Measurements from ENCODE around the gene NUFIP2.

- RRBS: no CpG with 5 or more reads among the region's 4 CpGs
Measured at GRCh38 chr17:28403900-28404279, 2.1 kb downstream of the SLC46A1 start.

DNA sequence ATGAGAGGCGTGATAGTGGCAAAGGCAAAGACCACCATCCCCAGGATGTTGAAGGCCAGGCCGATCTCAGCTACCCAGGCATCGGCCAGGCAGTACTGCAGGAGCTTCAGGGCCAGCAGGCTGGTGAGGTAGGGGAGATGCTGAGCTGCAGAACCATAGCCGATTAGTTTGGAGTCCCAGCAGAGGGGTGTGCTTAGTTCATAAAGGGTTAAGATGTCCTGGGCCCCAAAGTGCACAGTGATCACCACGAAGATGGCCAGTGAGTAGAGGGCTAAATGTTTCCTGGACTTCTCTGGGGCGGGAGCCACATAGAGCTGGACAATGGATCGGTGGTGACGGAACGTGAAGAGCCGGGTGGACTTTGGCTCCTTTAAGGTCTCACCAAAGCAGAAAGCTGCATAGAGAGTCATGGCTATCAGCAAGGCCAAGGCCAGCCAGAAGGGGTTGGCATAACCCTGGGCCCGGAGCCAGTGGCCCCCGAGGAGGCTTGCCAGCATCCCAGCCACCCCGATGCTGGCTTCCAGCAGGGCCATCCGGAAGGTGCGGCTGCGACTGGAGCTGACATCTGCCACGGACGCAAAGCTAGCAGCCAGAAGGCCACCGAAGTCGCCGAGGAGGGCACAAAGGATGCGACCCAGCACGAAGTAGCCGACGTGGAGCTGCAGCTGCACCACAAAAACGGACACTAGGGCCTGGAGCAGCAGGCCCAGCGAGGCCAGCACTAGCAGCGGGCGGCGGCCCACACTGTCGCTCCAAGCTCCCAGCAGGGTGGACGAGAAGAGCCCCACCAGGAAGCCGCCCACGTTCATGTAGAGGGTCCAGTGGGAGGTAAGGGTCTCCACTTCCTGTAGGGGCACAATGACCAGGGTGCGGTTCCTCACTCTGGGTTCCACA is 1.1 kb downstream of the SLC46A1 start:
- RRBS: 96% methylated on average over 4 of the region's 35 CpGs

GRCh38 chr17:28507643-28508215 is 1.6 kb downstream of the FOXN1 start:
- RRBS: 74% methylated on average over 15 of the region's 24 CpGs

- RRBS: 100% methylated on average over 2 of the region's 31 CpGs
Measured at GRCh38 chr17:28547242-28548132, 4.9 kb downstream of the UNC119 start.

DNA sequence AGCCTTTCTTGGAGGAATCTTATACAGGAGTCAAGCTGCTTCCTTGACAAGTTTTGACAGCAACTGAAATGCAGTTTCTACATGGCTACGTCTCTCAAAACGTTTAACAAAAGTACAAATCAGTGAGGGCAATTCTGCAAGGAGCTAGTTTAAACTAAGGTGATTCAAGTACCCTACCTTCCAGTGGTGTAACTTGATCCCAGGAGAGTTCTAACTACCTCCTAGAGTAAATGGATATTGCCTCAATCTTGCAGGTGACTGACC is 960 bp downstream of the SPAG5 start:
- RRBS: no CpG with 5 or more reads among the region's 2 CpGs

GRCh38 chr17:28614634-28615494 is 879 bp upstream of the RSKR start:
- RRBS: 20% methylated on average over 1 of the region's 12 CpGs

GRCh38 chr17:28645829-28646654 is 1.1 kb upstream of the BLTP2 start:
- RRBS: no CpG with 5 or more reads among the region's 12 CpGs

DNA sequence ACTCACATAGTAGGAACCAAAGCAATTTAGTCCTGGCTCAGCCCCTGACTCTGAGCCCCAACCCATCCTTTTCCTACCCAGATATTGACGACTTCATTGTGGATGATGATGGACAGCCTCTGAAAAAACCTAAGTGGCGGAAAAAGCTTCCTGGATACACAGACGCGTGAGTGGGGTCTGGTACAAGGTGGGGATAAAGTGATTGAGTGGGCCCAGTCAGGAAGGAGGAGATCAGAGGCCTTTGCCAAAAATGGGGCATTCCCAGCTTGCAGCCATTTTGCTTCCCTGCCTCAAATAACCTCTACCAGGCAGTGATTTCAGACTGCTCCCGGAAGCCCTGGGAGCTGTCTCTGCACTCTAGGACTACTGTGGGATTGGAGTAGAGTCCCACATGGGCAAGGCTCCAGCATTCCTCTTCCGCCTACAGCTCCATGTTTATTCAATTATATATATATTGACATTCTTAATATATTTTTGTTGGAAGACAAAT is 13.4 kb downstream of the SUPT6H start:
- RRBS: no CpG with 5 or more reads among the region's 6 CpGs

- RRBS: no CpG with 5 or more reads among the region's 8 CpGs
Measured at GRCh38 chr17:28698220-28698824, 13.4 kb downstream of the PROCA1 start.

GRCh38 chr17:28744746-28744857 is 791 bp downstream of the TRAF4 start:
- RRBS: 2% methylated on average over 2 of the region's 3 CpGs

GRCh38 chr17:28878566-28879300 is 18.8 kb downstream of the FLOT2 start:
- RRBS: no CpG with 5 or more reads among the region's 5 CpGs

GRCh38 chr17:28906142-28906682 is 3.3 kb upstream of the DHRS13 start:
- RRBS: no CpG with 5 or more reads among the region's 14 CpGs

DNA sequence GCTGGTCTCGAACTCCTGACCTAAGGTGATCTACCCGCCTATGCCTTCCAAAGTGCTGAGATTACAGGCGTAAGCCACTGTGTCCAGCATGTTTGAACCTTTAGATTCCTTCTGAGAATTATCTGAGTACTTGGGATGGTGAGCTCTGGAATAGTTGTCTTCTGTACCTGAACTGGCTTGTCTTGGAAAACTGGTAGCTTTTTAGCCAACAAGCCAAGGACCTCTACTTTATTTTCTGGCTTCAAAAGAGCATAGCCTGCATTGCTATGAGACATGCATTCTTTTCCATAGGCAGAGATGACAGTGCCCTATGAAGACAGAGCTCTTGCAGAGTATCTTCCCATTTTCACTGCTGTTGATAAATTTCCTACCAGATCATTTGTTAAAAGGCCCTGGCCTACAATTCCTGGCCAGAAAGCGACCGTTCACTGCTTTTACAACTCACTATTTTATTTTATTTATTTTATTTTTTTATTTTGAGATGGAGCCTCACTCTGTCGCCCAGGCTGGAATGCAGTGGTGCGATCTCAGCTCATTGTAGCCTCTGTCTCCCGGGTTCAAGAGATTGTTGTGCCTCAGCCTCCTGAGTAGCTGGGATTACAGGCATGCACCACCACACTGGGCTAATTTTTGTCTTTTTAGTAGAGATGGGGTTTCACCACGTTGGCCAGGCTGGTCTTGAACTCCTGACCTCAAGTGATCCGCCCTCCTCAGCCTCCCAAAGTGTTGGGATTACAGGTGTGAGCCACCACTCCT is 16.3 kb downstream of the PHF12 start:
- RRBS: no CpG with 5 or more reads among the region's 10 CpGs

GRCh38 chr17:28948620-28949642 is 2.4 kb downstream of the PHF12 start:
- RRBS: 3% methylated on average over 1 of the region's 46 CpGs

DNA sequence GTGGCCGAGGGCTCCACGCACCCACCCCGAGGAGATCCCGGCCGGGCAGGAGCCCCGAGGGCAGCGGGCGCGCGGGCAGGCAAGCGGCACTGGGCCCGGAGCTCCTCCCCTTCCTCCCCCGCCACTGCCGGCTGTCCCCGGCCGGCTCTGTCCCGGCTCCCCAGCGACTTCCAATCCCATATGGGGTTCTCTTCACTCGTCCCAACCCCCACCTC is 1.8 kb downstream of the PHF12 start:
- RRBS: 1% methylated on average over 15 of the region's 19 CpGs

- RRBS: 2% methylated on average over 11 of the region's 16 CpGs
Measured at GRCh38 chr17:28950902-28951143, 495 bp downstream of the PHF12 start.

DNA sequence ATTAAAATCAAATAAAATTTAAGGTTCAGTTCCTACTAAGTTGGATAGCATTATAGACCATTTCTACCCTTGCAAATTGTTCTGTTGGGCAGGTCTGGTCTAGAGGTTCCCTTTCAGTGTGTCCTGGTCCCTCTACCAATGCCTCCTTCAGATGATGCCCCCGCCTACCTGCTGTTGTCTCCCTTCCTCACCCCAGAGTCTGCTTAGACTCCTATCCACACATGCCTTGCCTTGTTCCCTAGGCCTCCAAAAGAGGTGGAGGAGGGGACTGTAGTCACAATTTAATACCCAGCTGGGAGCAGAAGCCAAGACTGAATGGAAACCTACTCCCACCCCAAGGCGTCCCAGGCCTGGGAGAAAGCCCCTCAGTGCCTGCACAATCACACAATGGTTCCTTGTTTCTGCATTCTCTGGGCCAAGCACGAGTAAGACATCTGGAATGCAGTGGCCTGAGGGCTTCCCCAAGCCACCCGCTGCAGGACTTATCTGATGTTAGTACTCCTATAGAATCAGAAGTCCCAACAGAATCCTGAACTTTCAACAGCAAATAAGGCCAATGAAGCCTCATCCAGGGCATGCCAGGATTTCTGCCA is 28.8 kb downstream of the MYO18A start:
- RRBS: no CpG with 5 or more reads among the region's 4 CpGs

DNA sequence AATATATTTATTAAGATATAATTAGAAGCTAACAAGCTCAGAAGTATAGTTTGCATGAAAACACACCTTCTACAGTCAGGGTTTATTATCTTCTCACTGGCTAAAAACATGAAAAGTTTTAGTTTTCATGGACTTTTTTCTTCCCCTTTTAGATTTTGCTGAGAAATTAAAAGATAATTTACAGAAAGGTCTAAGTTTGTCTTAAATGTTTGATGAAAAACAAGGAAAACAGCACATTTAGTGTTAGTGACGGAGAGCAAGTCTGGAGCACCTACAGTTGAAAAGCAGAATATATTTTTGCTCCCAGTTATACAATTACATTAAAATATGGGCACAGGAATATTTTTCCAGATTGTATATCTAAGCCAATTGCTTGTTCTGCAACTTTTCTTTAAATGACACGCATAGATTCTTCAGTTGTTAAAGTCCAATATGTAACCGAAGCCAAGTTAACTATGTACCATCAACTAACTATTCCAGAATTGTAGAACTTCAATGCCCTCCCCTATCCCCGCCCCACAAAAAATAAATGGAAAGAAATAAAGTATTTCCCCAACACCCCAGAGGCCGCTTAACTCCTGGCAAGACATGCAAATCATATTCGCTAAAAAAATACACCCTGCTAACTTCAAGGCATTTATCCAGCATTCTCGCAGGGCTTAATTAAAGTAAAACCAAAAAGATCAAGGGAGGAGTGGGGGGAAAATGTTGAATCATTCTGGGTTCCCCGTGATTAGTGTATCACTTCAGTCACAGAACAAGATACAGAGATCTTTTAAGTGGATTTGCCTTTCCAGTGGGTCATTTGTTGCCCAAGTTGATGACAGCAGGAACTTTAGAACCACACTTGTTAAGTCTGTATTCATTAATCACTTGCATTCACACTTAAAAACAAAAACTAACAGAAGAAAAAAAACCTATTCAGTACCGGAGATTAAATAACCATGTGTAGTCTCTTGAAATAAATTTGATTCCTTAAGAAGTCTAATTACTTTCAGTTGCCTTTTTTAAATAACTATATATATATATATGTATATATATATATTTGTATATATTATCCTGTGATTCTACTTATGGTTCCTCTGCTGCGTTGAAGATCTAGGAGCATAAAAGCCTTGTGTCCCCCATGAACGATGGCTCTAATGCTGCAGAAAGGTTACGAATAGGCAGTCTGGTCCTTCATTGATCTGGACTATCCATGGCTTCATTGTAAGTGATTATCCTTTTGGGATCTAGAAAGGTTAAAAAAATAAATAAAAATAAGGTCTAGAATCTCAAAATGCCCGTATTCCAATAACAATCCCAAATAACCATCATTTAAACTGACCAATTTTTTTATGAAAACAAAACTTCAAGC is 17.2 kb downstream of the CRYBA1 start:
- RRBS: no CpG with 5 or more reads among the region's 13 CpGs

DNA sequence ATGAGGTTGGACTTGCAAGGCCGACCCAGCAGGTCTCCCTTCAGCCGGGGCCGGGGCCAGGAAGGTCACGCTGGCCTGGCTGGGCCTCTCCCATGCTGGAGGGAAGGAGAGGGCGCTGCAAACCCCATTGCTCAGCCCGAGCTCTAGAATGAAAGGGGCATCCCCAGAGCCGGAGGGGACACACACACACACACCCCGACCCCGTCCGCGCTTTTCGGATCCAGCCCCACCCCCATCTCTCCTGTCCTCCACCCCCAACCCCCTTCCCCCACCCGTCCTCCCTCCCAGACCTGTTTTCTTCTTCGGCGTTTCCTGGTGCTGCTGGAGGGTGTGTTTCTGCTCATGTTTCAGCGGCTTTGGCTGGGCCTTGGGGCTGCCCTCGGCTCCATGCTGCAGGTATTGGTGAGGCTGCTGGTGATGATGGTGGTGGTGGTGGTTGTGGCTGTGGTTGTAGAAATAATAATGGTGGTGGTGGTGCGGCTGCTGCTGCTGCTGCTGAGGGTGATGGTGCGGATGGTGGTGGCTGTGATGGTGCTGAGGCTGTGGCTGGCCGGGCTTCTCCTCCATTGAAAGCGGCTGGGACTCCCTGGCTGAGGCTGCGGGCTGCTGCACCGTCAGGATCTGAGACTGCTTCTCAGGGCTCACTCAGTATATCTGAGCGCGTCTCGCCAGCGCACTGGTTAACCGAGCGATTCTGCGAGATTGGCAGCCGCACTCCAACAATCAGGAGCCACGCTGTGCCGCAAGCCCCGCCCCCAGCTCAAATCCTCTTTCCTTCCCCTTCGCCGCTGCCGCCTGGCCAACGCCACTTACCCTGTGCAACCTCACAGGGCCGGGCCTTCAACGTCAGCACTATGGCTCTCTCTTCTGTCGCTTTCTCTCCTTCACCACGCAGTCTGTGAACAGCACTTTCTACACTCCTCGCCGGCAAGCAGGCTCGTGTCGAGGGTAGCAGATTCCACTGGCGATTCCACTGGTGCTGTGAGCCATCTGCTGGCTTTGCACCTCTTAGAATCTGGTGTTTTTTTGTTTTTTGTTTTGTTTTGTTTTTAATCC is at the start of gene NUFIP2:
NUFIP2 (minus strand) TSS at position 656 of the 1,056 bp plus-strand sequence.
- RRBS: 0% methylated on average over 2 of the region's 47 CpGs

GRCh38 chr17:29390449-29391441 is 582 bp downstream of the TAOK1 start:
- RRBS: 3% methylated on average over 13 of the region's 76 CpGs